Left lung (tissue), 1 donor: ENCODE measurements around a stretch of chr17.

GRCh38 chr17:56596338-56597228 lies 3.1 kb downstream of the NOG start:
- PRO-cap, result no peak

- PRO-cap, result no peak
Measured at GRCh38 chr17:56681362-56682452, 88.2 kb downstream of the NOG start.

- PRO-cap, result no peak
Measured at GRCh38 chr17:56885227-56886017, 28.4 kb downstream of the TRIM25 start.

GRCh38 chr17:56895186-56895590 lies 18.7 kb downstream of the TRIM25 start:
- PRO-cap, result no peak

- PRO-cap, result no peak
Measured at GRCh38 chr17:57004842-57005611, 27.1 kb downstream of the SCPEP1 start.

DNA sequence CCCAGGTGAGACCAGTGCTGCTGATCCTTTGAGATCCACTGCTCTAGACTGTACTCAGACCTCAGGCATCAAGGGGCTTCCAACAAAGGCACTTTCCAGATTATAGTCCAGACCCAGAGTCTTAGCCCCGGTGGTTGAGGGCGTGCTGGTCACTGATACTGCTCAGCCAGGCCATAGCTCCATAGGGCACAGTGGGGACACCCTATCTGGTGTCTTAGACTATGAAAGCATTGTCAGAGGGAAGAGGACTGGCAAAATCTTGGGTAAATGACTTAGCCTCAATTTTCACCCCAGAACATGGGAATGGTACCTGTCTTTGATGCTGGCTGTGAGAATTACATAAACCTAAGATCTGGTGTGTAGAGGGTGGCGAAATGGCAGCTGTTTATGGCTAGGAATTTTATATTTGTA lies 32.1 kb downstream of the AKAP1 start:
- PRO-cap, result no peak

DNA sequence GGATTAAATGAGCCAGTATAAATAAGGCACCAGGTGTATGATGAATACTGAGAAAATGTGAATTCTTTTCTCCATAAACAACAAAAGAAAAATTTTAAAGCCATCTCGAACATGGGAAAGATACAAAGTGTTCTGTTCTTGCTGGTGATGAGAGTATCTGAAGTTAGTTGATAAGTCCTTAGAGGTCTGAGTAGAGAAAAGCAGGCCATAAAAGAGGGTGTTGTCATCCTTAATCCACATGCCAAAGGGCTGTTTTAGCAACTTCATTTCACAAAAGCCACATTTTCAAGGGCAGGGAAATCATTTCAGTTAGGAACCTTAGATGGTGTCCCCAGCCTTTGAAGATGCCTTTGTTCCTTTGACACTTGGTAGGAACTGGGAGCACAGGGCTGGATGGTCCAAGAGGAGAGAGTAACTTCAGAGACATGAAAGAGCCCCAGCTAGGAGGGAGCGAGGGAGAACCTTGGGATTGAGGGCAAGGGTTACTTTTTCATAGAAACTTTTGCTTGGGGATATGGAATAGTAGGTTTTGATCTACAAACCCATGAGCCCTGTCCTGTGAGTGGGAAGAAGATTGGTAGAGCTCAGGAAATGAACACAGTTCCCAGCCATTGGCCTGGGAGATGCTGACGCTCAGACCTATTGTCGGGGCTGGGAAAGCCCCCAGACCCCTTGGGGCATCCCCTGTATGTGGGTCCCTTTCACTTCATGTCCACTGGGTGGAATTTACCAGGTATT lies 18.8 kb downstream of the MSI2 start:
- PRO-cap, result no peak

DNA sequence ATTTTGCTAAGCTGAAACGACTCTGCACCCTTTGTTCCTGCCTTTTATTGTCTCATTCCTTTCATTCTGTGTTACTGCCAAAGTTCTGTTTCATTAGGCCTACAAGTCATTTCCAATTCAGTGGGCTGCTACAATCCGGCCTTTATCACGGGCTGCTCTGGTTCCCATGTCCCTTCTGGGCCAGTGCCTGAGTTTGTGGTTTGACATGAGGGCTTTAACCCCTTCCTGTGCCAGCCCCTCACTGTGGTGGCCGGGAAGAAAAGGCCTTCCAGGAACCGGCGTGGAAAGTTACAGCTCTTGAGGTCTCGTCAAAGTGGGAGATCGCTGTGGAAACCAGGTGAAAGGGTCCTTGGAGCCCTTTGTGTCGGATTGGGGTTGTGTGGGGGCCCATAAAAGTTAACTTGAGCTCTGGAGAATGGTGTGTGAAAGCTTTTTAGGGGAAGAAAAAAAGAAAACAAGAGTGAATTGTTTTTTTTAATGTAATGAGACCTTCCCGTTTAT lies 150.4 kb downstream of the MSI2 start:
- PRO-cap, result no peak

GRCh38 chr17:57408978-57409627 lies 152.8 kb downstream of the MSI2 start:
- PRO-cap, result no peak

GRCh38 chr17:57413489-57414317 lies 157.4 kb downstream of the MSI2 start:
- PRO-cap, result no peak

DNA sequence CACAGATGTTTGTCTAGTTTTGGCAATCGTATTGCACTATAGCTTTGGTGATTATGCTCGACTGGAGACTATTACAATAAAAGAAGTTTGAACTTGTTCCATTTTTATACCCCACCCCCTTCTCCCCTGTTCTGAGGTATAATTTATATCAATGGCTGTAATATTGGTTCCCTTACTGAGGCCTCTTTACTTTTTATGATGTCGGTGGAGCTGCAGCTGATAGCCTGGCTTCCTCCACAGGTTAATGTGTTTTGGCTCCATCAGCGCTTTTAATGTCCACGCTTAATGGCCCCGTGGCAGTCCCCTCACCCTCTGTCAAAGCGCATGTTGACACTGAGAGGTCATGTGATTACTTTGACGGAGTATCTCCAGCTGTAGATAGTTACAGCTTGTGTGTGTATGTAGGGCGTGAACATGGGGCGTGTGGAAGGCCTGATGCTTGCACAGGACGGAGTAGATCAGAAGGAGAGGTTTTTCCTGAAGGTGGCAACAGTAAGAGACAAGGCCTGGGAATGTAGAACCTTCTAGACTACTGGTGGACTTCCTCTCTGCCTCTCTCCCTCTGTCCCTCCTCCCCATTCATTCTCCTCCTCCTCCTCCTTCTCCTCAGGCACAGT lies 164.7 kb downstream of the MSI2 start:
- PRO-cap, result no peak

DNA sequence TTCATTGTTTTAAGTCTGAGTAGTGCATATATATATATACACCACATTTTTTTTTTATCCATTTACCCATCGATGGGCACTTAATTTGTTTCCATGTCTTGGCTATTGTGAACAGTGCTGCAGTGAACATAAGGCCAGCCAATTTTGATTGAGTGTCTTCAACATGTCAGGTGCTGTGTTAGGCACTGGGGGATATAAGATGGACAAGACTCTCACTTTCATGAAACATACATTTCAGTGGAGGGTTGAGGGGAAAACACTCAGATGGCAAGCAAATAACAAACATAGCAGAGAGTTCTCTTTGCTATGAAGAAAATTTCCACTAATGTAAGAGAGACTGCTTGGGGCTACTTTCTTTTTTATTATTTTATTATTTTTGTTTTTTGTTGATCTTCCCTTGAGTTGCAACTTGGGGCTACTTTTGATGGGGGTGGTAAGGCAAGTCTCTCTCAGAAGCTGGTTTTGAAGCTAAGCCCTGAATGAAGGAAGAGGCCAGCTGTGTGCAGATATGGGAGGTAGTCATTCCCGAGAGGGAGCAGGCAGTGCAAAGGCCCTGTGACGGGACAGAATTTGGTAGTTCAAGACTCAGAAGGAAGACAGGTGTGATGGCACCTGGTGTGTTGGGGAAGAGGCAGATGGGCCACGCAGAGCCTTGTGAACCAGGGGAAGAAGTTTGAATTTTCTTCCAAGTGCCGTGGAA lies 178.6 kb downstream of the MSI2 start:
- PRO-cap, result no peak

DNA sequence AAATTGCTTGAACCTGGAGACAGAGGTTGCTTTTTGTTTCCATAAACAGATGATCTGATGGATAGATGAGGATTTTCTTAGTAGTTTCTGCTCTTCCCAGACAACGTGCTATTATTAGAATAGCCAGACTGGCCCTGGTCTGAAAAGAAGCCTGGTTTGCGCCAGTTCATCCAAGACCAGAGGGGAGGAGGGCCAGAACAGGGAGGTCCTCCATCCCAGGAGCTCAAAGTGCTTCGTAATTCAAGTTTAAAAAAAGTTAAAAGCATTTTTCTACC lies 205.6 kb downstream of the CCDC182 start:
- PRO-cap, result no peak

- PRO-cap, result no peak
Measured at GRCh38 chr17:57579161-57579413, 166.0 kb downstream of the CCDC182 start.

DNA sequence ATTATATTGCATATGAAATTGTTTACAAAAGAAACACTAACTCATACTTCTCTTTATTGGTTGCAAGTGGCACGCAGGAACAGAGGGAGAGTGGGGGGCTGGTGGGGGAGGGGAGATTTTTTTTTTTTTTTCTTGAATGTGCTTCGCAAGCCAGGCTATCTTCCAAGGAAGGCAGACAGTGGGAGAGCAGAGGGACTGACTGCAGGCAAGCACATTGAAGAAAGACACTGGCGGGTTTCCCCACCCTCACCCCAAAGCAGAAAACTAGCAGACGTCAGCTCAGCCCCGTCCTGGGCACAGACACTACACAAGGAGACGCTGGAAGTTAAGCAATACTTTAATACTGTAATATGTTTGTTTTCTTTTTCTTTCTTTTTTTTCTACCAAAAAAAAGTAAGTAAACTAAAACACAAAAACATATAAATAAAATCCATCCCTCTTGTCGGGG lies 61.5 kb downstream of the CCDC182 start:
- PRO-cap, result no peak

DNA sequence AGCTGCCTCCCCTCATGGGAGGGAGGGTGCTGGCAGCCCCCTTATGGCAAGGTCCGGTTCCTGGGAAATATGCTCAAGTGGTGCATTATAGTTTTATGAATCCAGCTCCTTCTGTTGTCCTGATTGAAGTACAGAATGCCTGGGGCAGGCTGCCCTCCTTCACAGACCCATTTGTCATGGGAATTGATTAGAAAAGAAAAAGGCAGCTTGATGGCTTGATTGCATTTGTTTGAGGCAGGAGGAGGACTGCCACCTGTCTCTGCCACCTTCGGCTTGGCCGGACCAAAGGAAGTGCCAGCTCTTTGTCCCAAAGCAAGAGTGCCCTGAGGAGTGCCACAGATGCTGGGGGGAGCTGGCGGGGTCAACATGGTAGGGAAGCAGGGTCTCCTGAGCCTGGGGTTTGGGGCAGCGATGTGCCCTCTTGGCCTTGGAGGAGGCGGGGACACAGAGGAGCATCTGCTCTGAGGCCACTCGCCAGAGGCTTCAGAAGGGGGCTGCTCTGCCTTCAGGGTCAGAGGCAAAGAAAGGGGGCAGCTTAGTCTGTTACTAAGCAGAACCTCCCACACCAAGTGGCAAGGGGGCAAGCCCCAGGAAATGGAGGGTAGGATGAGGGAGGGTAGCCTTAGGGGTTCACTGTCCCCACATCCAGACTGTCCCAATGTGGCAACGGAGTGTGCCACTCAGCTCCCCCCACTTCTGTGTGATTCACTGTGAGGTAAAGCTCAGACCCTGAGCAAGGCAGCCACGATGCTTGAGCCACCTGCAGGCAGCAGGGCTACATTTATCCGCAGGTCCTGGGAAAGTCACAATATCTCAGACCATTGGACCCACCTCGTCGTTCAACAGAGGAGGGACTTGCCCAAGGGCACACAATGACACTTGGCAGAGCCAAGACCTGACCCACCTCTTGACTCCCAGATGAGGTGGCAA lies 18.3 kb downstream of the CCDC182 start:
- PRO-cap, result no peak

DNA sequence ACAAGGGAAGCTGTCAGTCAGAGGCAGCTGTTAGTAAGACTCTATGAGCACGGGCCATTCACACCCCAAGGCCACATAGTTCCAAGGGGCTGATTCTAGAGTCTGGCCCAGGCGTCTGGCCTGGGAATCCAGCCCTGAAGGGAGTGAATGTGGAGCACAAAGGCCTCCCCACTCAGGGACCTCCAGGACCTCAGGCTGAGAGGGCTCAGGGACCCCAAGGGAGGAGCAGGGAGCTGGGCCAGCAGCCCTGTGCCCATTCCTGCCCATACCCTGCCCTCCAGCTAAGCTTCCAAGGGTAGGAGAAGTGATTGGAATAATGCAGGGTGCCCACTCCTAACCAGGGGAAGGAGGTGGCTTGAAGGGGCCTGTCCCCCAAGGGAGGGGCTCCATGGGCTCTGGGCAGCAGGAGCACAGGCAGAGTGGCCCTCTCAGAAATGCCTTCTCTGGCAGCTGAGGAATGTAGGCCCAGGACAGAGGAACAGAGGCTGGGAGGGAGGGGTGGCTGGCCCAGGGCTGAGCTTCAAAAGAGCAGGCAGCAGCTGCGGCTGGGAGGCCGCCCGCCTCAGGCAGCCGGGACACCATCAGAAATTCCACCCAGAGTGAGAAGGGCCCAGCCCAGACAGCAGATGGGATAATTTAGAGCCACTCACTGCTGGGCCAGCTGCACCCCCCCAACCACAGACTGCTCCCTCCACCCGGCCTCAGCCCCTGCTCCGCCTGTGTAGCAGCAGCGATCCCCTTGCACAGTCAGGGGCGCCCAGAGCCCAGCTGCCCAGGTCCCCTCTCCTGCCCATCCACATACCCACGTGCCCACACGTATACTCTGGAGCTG lies 49.0 kb upstream of the MRPS23 start:
- PRO-cap, result no peak

- PRO-cap, result no peak
Measured at GRCh38 chr17:57906795-57907431, 48.3 kb downstream of the CUEDC1 start.

GRCh38 chr17:57916049-57916789 lies 39.0 kb downstream of the CUEDC1 start:
- PRO-cap, result no peak

GRCh38 chr17:57920849-57921883 lies 34.0 kb downstream of the CUEDC1 start:
- PRO-cap, result no peak